ENCODE measurements around a stretch of chr5.

DNA sequence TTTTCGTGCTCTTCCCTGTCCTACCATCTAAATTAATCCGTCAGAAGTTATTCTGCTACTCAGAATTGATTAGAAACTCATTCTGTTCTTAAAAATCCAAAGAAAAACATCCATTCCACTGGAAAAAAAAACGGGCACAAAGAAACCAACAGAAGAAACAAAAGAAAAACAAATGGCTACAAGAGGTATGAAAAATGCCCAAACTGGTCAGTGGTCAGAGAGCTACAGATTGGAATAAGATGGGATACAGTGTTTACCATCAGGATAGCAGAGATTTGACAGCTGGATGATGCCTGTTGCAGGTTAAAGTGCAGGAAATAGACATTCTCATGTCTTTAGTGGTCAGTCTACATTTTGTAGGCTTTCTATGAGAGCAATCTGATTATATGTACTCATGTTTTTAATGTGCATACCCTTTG is 30.3 kb downstream of the FNDC9 start:
- PRO-cap = no peak
- RAMPAGE, long total RNA, 3 experiments = no peak in any of the 3 experiments

DNA sequence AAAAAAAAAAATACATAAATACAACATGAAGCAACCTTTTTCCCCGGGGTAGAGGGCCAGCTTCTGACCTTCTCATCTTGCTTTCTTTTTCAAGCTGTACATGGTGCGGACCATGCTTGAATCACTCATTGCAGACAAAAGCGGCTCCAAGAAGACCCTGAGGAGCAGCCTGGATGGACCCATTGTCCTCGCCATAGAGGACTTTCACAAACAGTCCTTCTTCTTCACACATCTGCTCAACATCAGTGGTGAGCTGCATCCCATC is 21.7 kb downstream of the FNDC9 start:
- PRO-cap = no peak
- RAMPAGE, long total RNA, 3 experiments = no peak in any of the 3 experiments

DNA sequence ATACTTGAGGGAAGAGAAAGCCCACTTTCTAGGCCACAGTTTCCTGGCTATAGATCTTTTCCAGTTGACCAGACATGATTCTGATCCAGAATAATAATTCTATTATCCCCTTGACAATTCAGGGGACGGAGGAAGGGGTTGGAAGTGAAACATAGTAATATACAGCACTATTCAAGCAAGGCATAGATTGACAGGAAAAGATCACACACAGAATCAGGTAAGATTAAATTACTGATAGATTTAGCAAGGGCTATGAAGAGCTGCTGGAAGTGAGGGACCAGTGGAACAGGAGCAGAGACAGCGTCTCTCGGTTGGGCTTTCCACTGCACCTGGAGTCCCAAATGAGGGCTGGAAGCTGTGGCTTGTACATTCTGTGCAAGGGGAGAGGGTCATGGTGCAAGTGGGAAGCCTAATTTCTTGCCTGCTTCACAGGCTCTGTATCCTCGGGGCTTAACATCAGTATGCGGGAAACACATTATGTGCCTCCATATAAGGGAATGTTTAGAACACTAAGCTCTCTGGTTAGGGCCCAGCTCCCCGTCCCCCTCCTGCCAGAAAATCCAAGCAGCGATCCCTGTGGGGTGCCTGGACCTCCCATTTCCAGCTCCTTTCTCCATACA is 25.4 kb upstream of the FNDC9 start:
- PRO-cap = no peak
- RAMPAGE, long total RNA, 3 experiments = no peak in any of the 3 experiments

- PRO-cap = no peak
- RAMPAGE, long total RNA, 3 experiments = no peak in any of the 3 experiments
These were observed 28.1 kb upstream of the NIPAL4 start for GRCh38 chr5:157431970-157432313.

DNA sequence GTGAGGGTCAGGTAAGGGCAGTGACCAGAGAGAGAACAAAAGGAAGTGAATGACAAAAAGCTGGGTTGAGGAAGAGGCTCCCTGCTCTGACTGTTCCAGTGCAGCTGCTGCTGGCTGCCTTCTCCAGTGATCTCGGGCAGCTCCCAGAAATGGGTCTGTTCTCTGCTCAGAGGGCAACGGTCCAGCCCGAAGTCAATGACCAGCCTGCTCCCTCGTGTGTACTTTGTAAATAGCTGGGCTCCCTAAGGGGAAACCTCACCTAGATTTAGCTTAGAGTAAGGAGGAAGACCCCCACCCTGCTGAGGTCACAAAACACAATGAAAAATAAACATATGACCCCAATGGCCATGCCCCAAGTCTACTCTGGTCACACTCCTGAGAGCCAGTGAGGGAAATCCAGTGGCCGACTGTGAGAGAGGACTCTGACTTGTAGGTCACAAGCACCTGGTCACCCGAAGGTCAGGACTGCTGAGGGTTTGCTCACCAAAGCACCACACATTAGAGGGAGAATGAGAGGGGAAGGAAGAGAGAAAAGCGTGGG is 19.7 kb downstream of the NIPAL4 start:
- PRO-cap = no peak
- RAMPAGE, long total RNA, 3 experiments = no peak in any of the 3 experiments

GRCh38 chr5:157486243-157487204 is 26.5 kb downstream of the NIPAL4 start:
- PRO-cap = no peak
- RAMPAGE, long total RNA, 3 experiments = no peak in any of the 3 experiments

DNA sequence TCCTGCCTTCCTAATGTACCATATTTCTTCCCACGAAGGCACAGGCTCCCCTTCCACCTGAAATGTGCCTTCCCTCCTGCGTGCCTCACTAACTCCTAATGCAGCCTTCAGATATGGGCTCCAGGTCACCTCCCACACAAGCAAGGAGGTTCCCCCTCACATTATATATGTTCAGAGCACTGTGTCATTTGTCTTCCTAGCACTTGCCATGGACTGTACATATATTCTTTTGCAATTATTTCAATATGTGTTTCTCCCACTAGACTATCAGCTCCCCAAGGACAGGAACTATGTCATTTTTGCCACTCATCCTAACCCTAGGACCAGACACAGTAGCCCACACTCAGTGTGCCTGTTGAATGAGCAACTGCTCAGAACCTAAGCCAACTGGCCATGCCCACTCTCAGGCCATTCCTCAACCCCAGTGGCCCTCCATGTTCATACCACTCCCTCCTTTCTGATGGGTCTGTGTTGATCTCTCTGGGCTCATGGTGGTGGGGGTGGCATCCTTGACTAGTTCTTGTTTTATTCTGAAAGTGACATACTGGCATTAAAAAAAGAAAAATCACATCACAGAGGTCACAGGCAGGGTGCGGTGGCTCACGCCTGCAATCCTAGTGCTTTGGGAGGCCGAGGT is 41.3 kb downstream of the NIPAL4 start:
- PRO-cap = no peak
- RAMPAGE, long total RNA, 3 experiments = no peak in any of the 3 experiments

DNA sequence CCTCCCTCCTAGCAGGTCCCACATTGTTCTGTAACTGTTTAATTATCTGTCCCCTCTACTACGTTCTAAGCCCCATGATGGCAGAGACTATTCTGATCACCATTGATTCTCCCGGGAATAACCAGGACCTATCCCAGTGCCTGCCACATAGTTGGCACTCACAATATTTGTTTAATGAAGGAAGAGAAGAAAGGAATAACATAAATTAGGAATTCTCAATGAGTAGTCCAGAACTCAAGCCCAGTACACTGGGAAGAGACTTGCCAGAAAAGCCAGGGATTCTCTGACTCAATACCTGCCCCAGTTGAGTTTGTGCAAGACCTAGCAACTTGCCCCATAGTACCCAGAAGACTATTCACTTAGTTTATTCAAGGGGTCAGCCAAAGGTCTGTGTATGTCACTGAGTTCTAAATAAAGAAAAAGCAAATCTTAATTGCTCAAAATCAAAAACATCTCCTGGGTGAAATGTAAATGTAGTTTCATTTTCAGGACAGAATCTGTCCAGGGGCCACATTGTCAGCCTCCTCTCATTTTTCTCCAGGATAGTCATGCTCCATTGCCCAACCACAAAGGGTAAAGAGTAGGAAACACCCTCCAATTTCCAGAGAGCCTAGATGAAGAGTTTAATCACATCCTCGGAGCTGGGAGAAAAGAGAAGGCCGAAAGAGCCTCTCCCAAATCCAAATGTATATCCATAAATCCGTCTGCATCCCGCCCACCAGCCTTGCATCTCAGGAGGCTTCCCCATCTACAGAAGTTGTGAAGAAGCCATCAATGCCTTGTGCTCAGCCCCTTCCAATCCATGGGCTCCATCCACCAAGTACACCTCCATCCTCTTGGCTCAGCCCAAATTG is 27.1 kb downstream of the ADAM19 start:
- PRO-cap = no peak
- RAMPAGE, long total RNA, 3 experiments = no peak in any of the 3 experiments

DNA sequence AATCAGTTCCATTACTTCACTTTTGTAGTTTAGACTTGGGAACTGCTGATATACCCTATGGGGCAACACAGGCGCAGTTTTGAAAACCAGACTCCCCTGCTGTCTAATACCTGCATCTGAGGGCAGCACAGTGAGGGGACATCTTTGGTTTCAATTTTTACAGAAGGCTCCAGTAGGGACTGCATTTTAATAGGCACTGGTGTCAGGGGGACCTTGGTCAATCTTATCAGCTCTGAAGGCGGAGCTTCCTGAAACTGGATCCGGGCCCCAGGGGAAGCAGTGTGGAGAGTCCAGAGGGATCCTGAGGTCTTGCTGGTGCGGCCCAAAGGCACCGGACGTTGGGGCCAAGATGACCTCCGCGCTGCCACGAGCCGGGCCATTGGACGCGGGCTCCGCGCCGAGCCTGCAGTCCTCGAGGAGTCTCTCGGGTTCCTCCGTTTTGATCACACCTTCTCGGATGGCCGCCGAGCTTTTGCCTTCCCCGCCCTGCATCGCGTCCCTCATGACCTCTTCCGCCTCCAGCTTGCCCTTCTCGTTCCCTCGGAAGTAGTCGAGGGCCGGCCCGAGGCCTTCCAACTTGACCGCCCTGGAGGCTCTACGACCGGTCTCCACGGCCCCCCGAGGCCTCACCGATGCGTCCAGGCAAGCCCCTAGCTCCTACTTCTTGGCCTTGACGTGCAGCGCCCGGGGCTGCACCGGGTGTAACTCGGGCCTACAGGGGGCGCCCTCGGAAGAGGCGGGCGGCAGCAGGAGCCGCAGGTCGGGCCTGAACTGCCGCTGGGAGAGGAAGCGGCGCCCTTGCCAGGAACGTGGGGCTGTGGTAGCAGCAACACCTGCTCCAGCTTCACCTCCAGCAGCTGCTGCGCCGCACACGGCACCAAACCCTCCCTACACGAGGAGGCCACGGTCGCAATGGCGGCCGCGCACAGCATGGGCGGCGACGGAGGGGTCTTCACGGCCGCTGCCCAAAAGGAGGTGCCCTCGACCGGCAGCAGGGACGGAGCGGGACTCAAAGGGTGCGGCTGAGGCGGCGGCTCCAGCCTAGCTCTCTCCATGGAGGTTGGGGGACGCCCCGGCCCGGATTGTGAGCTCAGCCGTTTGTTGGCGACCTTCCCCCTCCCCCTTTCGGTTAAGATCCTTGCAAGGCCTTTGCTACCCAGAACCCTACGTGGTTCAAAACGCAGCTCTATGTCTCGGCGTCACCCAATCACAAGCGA is 18.9 kb downstream of the C5orf52 start:
- PRO-cap = no peak
- RAMPAGE, long total RNA, 3 experiments = no peak in any of the 3 experiments

DNA sequence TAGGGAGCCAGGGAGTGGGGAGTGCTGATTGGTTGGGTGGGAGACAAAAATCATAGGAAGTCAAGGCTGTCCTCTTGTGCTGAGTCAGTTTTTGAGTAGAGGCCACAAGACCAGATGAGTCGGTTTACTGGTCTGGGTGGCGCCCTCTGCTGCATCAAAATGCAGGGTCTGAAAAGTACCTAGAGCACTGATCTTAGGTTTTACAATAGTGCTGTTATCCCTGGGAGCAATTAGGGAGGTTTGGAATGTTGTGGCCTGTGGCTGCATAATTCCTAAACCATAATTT is 59.0 kb upstream of the CLINT1 start:
- PRO-cap = no peak
- RAMPAGE, long total RNA, 3 experiments = no peak in any of the 3 experiments

DNA sequence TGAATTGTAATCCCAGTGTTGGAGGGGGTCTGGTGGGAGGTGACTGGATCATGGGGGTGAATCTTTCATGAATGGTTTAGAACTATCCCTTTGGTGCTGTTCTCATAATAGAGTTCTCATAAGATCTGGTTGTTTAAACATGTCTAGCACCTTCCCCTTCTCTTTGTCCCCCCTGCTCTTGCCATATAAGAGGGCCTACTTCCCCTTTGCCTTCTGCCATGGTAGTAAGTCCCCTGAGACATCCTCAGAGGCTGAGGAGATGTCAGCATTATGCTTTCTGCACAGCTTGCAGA is 577.7 kb upstream of the CLINT1 start:
- PRO-cap = no peak
- RAMPAGE, long total RNA, 3 experiments = no peak in any of the 3 experiments

GRCh38 chr5:158511204-158511756 is 588.4 kb downstream of the EBF1 start:
- PRO-cap = no peak
- RAMPAGE, long total RNA, 3 experiments = no peak in any of the 3 experiments

DNA sequence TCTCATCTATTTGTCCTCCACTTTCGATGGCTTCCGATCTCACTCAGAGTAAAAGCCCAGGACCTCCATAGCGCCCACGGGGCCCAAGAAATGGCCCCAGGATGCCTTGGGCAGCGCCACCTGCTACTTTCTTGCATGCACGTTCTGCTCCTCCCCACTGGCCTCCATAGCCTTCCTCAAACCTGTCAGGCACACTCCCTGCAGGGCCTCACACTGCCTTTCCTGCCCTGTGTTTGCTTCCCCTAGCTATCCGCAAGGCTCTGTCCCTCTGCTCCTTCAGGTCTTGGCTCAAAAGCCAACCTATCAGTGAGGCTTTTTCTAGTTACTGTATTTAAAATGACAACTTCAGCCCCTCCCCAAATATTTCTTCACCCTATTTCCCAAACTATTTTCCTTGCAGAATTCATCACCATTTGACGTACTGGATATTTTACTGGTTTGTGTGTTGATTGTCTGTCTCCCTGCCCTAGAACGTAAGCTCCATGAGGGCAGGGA is 127.0 kb downstream of the EBF1 start:
- PRO-cap = no peak
- RAMPAGE, long total RNA, 3 experiments = no peak in any of the 3 experiments

- PRO-cap = no peak
- RAMPAGE, long total RNA, 3 experiments = no peak in any of the 3 experiments
These were observed 65.2 kb downstream of the EBF1 start for GRCh38 chr5:159034584-159034872.

GRCh38 chr5:159051388-159051926 is 48.3 kb downstream of the EBF1 start:
- PRO-cap = no peak
- RAMPAGE, long total RNA, 3 experiments = no peak in any of the 3 experiments

DNA sequence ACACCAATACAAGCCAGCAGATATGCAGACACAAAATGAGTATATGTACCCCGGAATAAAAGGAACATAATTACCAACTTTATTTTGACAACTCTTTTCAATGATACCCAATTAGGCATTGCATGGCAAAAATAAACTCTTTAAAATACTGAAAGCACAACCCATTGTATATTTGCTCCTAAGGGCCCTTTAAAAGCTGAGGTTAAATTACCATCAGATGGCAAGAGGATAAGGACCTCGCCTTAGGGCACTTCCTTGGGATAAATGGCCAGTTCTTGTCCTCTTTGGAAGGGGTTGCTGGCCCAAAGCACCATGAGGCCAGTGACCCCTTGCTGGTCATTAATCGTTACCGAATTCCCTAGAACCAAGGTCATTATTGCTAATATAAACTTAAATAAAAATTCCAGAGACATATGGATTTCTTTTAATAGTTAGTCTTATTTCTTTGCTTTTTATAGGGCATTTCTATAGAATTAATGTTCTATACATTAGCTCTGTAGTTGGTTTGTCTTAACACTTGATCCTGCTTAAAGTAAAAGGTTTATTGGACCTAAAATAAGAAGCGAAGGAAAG is 45.9 kb downstream of the EBF1 start:
- PRO-cap = no peak
- RAMPAGE, long total RNA, 3 experiments = no peak in any of the 3 experiments

GRCh38 chr5:159100415-159100922 is 753 bp upstream of the EBF1 start:
- PRO-cap = bidirectional peak, plus-strand start at chr5:159100533, minus-strand start at chr5:159100317
- RAMPAGE, long total RNA, 3 experiments = start-site peak on the plus strand in 2 of 3 experiments, at chr5:159100494-159100689 at its widest, 16 to 97 reads per replicate

GRCh38 chr5:159181630-159182299 is 27.6 kb downstream of the RNF145 start:
- PRO-cap = no peak
- RAMPAGE, long total RNA, 3 experiments = no peak in any of the 3 experiments

- PRO-cap = no peak
- RAMPAGE, long total RNA, 3 experiments = no peak in any of the 3 experiments
These were observed 24.4 kb downstream of the RNF145 start for GRCh38 chr5:159184803-159185508.

DNA sequence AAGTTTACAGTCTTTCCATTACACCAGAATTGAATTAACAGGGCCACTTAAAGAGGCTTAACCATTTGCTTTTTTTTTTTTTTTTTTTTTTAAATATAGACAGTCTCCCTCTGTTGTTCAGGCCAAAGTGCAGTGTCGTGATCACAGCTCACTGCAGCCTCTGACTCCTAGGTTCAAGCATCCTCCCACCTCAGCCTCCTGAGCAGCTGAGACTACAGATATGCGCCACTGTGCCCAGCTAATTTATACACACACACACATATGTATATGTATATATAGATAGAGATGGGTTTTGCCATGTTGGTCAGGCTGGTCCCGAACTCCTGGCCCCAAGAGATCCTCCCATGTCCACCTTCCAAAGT is 1.3 kb upstream of the TTC1 start:
- PRO-cap = no peak
- RAMPAGE, long total RNA, 3 experiments = no peak in any of the 3 experiments

All from tibial nerve (tissue), 3 donors.